AG04450 (cell line): ENCODE results near the gene CDH13.

DNA sequence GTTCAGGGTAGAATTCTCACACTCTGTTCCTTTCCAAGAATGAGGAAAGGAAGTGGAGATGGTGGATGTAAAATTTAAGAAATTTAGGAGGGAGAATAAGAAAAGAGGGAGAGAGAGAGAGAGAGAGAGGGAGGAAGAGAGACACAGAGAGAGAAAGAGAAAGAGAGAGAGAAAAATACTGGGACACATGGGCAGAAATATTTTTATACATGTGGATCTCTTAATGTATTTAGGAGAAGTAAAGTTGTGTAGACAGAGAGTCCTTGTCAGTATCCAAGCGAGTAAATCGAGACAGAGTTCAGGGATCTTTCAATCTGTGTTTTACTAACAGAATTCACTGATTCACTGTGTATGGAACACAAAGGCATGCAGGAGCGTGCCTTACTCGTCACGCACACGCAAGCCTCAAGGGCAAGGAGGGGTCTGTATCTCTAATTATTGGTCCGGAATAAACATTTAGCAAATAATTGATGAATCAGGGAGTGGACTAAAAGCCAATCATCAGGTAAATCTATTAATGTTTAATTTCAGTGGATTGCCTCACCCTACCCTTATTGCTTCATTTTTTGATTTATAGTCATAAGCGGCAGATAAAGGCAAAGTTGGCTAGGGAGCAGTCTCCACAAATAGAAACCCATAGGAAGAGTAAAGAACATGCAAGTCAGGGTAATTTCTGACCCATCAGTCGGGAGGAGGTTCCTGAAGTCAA lies 7.6 kb upstream of the HSD17B2 start:
- CAGE, long polyA plus RNA, result no peak
- RRBS, result no CpG with 5 or more reads among the region's 9 CpGs

- CAGE, long polyA plus RNA, result no peak
- RRBS, result no CpG with 5 or more reads among the region's 4 CpGs
Measured at GRCh38 chr16:82056192-82056622, 21.2 kb downstream of the HSD17B2 start.

GRCh38 chr16:82626645-82627193 lies at the start of gene CDH13:
TSS of gene CDH13 (plus strand) at chr16:82626969.
- CAGE, long polyA plus RNA, result start-site peak on the plus strand at chr16:82626992-82627086, 265 and 100 reads in 2 replicates
- RRBS, result under 1% methylated on average over 10 of the region's 33 CpGs

DNA sequence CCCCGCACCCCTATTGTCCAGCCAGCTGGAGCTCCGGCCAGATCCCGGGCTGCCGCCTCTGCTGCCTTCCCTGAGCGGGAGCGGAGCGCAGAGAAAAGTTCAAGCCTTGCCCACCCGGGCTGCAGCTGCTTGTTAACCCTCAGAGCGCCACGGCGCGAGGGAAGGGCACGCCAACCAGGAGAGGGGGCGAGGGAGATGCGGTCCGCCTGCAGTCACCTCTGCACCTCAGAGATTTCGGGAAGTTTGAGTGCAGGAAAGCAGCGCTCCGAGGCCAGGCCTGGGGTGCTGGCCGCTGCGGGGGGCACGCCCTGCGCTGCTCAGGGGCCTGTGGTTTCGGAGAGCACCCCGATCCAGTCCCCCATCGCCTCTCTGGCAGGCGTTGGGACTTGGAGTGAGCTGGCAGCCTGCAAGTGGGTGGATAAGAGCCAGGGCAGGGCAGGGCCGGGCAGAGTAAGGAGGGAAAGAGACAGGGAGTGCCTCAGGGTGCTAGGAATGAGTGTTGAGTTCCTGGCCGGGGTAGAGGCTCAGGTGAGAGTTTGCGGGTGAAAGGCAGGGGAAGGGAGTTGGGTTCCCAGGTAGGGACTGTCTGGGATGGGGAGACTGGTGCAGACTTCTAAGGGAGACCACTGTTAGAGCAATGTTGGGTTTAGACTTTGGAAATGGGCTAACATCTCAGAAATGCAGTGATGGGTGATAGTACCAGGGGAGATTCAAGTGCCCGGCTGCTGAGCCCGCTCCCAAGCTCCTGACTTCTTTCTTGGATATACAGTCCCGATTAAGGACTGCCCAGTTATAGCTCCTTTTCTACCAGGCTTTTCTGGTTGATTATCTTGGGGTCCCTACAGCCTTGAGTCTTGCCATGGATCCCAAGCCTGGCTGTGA lies 1.3 kb downstream of the CDH13 start:
- CAGE, long polyA plus RNA, result no peak
- RRBS, result 3% methylated on average over 10 of the region's 33 CpGs

DNA sequence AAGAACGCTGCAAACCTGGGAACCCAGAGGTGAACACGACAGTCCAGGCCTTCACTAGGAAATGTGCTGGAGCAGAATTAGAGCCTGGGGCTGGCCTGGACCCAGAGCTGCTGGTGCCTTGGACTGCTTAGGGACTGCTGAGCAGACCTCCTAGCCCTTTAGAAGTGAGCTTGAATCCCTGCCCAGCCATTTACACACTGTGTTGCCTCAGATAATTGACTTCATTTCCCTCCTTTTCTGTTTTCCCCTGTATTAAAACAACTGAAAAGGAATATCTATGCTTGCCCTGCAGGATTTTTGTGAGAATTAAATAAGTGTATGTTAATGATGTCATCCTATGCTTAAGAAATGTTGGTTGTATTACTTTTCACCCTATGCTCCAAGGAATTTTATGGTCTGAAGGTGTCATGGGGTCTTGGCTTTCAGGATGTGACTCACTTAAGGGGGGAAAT lies 11.4 kb downstream of the CDH13 start:
- CAGE, long polyA plus RNA, result no peak
- RRBS, result no CpG with 5 or more reads among the region's 2 CpGs

DNA sequence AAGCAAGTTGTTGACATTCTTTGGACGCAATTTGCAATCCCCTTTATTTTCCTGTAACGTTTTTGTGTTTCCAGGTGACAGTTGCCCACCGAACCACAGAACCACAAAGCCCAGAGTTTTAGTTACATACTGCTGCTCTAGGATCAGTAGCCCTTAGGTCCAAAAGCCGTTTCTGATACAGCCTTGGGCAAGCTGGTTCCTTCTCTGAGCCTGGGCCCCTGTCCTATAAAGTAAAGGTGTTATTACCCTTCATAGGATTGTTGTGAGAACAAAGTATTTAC lies 461.5 kb downstream of the CDH13 start:
- CAGE, long polyA plus RNA, result no peak
- RRBS, result no CpG with 5 or more reads among the region's 4 CpGs

GRCh38 chr16:83600073-83600577 lies 207.7 kb upstream of the HSBP1 start:
- CAGE, long polyA plus RNA, result no peak
- RRBS, result no CpG with 5 or more reads among the region's 13 CpGs

- CAGE, long polyA plus RNA, result no peak
- RRBS, result no CpG with 5 or more reads among the region's 7 CpGs
Measured at GRCh38 chr16:83803582-83804245, 4.1 kb upstream of the HSBP1 start.

DNA sequence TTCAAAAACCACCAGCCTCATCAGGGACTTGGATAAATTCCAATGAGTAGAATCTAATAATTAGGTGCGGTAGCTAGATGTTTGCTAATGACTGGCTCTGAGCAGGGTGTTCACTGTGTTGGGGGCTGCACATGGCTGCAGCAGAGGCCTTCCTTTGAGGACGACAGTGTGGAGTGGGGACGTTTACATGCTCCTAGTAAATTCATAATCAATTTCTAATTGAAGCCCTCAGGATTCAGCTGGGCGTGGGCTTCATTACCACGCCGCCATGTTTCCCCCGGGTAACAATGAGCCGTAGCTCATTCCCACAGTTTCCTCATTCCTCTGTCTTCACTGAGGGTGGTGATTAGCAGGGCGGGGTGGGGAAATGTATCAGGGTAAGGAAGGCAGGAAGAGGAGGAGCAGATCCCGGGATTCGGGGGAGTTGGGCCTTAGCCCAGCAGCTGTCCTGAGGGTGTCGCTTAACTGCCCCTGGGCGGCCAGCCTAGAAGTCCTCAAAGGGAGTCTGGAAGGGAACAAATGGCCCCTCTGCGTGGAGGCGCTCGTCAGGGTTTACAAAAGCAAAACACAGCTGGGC lies 14.2 kb downstream of the MLYCD start:
- CAGE, long polyA plus RNA, result no peak
- RRBS, result 43% methylated on average over 1 of the region's 16 CpGs

GRCh38 chr16:83945570-83946078 lies 7.4 kb upstream of the OSGIN1 start:
- CAGE, long polyA plus RNA, result no peak
- RRBS, result no CpG with 5 or more reads among the region's 12 CpGs

DNA sequence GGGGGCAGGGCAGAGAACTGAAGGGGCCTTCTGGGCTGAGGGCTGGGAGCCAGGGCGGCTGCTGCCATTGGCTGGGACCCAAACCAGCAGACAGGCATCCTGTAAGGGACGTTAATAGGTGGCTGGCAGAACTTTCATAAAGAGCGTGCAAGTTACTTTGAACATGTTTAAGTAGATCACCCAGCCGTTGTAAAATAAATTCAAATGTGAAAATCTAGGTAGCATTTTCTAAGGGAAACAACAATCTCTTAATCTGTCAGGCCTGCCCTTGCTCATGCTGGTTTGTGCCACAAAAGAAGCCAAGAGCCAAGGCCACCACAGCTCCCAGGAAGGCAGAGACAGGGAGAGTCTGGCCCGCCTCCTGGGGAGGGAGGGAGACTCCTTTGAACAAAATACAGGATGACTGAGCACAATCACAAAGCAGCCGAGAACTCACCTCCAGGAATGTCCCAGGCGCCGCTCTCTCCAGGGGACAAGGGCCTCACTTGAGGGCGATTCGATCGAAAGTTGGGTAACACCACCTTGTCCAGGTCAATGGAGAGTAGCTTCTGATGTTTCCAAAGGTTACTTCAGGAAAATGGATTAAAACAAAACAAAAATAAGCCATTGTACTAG lies 13.1 kb upstream of the SLC38A8 start:
- CAGE, long polyA plus RNA, result no peak
- RRBS, result no CpG with 5 or more reads among the region's 11 CpGs

- CAGE, long polyA plus RNA, result no peak
- RRBS, result no CpG with 5 or more reads among the region's 30 CpGs
Measured at GRCh38 chr16:84120734-84121656, 4.3 kb upstream of the MBTPS1 start.

- CAGE, long polyA plus RNA, result no peak
- RRBS, result no CpG with 5 or more reads among the region's 39 CpGs
Measured at GRCh38 chr16:84184727-84185776, 1.8 kb downstream of the TAF1C start.

- CAGE, long polyA plus RNA, result no peak
- RRBS, result 7% methylated on average over 29 of the region's 64 CpGs
Measured at GRCh38 chr16:84312620-84313717, 18.3 kb downstream of the WFDC1 start.

- CAGE, long polyA plus RNA, result no peak
- RRBS, result no CpG with 5 or more reads among the region's 2 CpGs
Measured at GRCh38 chr16:84320496-84320748, 25.7 kb downstream of the WFDC1 start.

DNA sequence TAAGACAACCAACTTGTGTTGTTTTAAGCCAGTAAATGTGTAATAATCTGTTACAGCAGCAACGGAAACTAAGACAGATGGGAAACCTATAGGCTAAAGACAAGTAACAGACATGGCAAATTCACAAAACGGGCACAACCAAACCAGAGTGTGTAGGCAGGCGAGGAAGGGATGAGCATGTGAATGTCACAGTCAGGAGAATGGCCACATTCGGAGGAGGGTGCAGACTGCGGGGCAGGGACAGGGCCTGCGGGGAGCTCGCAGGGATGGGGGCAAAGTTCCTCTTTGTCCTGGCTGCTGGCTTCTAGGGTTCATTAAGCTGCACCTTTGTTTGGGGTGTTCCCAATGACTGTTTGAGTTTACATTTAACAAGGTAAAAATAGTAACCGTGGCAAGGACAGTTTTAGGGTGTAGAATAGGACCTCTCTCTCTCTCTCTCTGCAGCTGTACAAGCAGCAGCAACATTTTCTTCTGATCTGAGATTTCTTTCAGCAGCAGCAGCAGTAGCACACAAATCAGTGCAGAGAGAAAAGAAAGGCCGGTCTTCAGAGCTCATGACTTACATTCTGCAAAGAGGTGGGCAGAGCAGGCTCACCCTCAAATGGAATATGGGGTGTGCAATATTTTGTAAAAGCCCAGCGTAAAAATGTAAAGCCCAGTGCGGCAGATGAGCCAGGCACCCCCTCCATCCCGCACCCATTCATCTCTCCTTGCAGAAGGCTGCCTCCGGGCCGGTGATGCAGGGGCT lies 18.1 kb upstream of the ATP2C2 start:
- CAGE, long polyA plus RNA, result no peak
- RRBS, result no CpG with 5 or more reads among the region's 14 CpGs

DNA sequence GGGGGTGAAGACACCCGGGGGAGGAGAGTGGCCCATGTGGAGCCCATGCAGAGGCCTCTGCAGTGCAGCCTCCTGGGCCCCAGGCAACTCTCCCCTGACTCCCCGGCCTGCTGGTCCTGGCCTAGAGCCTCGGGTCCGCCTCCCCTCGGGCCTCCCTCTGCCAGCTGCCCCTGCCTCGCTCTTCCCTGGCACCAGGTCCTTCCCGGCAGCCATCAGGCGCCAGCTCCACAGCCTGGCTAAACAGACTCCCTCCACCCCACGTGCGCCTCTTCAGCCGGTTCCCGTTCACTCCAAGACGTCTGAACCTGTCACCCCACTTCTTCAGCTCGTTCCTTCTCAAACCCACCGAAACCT lies 538 bp upstream of the MEAK7 start:
- CAGE, long polyA plus RNA, result no peak
- RRBS, result 22% methylated on average over 14 of the region's 15 CpGs

DNA sequence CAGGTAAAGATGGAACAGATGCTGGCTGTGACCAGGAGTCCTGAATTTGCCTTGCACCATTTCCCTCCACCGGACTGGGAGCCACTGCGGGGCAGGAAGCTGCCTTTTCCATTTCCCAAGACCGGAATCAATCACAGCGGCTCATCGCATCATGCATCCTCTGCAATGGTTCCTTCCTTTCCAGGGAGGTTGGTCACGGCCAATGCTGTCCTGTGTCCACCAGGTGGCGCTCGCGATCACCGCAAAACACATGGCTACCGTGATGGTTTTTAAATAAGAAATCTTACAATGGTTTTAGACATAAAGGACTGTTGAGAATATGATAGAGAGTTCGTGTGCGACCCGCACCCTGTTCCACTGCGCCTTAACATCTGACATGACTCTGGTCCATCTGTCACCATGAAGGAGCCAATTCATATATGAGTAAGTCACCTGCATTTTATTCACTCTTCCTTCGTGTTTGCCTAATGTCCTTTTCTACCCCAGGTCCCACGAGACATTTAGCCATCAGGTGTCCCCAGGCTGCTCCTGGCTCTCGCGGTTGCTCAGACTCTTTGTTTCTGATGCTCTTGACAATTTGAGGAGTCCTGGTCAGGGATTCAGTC lies 6.9 kb upstream of the MEAK7 start:
- CAGE, long polyA plus RNA, result no peak
- RRBS, result 14% methylated on average over 3 of the region's 19 CpGs

- CAGE, long polyA plus RNA, result no peak
- RRBS, result no CpG with 5 or more reads among the region's 7 CpGs
Measured at GRCh38 chr16:84537045-84537613, 32.7 kb upstream of the MEAK7 start.

GRCh38 chr16:84599145-84600316 lies 18.3 kb downstream of the COTL1 start:
- CAGE, long polyA plus RNA, result no peak
- RRBS, result no CpG with 5 or more reads among the region's 18 CpGs